ENCODE results near the genes CC2D1B, PODN, CPT2, CZIB and YIPF1.

DNA sequence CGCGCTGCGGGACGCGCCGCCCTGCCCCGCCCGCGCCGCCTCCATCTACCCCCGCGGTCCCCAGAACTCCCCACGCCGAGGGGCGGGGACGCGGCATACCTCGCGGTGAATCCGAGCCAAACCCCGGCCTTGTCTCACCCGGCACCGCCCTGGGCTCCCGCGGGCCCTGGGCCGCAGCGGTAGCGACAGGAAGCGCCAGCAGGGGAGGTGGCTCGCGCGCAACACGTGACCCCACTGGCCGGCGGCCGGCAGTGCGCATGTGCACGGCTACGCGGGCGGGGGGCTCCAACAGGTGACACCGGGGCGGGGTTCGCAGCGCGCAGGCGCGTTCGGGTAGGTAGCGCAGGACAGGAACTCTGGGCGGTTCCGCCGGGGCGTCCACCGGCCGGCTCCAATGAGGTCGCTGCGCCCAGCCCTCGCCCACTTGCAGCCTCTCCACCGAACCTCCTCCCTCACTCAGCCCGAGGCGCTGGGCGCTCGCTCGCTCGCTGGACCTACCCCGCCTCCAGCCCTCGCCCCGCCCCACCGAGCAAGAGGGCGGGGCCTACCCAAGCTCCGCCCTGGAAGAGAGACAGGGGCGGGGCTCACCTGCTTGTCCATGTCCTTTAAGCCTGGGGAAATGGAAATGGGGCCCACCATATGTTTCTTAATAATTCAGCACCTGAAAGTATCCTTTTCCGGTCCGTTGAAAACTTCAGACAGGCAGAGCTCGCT is at the start of gene CC2D1B:
Gene CC2D1B, minus strand, starts transcription at position 236 of the 714 bp plus-strand sequence.
- RRBS, 2 experiments, result 1 to 3% methylated on average over 28 of the region's 76 CpGs

- RRBS, 2 experiments, result 1 to 4% methylated on average over 8 to 16 of the region's 36 CpGs
These were observed 2.3 kb upstream of the CC2D1B start for GRCh38 chr1:52368310-52368714.

GRCh38 chr1:52631592-52632292 is 1.2 kb upstream of the SHISAL2A start:
- RRBS, 2 experiments, result no CpG with 5 or more reads among the region's 8 CpGs

- RRBS, 2 experiments, result no CpG with 5 or more reads among the region's 6 CpGs
These were observed 638 bp downstream of the SHISAL2A start for GRCh38 chr1:52633698-52633914.

DNA sequence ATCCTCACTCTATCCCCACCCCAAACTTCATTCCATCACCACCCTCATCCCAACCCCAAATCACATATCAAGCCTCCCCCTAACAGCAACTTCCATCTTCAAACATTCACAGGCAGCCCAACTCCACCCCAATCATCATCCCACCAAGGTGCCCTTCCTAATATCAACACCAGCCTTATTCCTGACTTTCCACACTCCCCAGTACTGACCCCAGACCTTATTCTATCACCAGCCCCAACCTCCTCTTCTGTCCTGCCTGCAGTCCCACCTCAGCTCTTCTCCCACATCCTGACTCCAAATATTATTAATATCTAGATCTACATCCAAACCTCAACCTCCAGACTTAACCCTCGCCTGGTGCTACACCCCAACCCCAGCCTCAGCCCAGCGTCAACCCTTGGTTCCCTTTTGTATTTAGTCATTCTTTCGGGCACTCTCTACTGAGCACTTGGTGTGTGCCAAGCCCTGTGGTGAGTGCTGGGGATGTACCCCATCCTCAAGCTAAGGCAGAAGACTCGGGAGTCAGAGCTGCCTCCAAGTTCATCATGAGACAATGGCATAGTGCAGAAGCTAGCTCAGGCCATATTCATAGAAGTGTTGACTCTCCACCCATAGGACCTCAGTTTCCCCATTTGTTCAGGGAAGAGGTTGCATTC is 1.1 kb downstream of the SHISAL2A start:
- RRBS, 2 experiments, result no CpG with 5 or more reads among the region's 4 CpGs

- RRBS, 2 experiments, result no CpG with 5 or more reads among the region's 4 CpGs
These were observed 2.4 kb downstream of the SHISAL2A start for GRCh38 chr1:52635312-52635881.

DNA sequence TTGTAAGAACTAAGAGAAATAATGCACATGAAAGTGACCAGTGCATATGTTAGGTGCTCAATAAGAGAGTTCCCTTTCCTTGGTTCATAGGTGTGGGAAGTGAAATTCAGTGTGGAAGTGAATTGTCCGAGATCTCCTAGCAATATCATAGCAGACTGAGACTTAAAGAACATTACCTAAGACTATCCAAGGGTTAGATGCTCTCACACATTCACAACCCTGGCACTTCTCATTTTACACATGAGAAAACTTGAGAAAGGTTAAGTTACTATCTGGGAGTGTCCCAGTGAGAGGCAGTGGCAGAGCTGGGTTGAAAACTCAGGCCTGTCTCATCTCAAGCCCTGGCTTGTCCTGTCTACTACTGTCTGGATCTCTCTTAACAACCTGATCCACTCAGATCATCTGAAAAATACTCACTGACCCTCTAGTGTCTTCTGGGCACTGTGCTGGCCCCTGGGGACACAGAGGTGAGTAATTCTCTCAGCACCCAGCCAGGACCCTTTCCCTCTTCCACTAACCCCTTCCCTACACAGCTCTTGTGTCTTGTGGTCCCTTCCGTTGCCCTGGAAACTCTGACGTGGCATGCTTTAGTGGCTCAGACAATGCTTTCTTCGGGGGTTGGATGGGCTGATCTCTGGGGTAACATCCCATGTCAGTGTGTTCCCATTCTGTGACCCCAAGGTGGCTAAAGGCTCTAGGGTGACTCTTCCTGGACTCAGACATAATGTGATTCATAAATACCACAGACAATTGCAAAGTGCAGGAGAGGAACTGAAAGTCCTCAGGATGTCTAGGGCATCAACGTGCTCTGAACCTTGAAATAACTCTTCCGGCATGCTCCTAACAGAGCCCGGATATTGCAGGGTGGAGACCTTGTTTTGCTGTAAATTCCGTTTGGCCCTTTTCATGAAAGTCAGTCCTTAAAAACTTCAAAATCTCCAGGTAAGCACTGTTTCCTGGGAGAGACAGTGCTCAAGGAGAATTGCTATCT is 3.8 kb downstream of the SHISAL2A start:
- RRBS, 2 experiments, result no CpG with 5 or more reads among the region's 8 CpGs

GRCh38 chr1:52771113-52772000 is 45.1 kb downstream of the ZYG11B start:
- RRBS, 2 experiments, result no CpG with 5 or more reads among the region's 16 CpGs

- RRBS, 2 experiments, result 54 to 56% methylated on average over 14 of the region's 65 CpGs
These were observed at the start of gene PODN for GRCh38 chr1:53061324-53062344. Gene PODN (plus strand): TSS chr1:53062213.

GRCh38 chr1:53110275-53110924 is 32.0 kb downstream of the SLC1A7 start:
- RRBS, 2 experiments, result no CpG with 5 or more reads among the region's 16 CpGs

- RRBS, 2 experiments, result 1 to 8% methylated on average over 8 to 16 of the region's 35 CpGs
These were observed at the start of gene CPT2 for GRCh38 chr1:53196472-53196961. Gene CPT2 (plus strand): TSS chr1:53196824.

DNA sequence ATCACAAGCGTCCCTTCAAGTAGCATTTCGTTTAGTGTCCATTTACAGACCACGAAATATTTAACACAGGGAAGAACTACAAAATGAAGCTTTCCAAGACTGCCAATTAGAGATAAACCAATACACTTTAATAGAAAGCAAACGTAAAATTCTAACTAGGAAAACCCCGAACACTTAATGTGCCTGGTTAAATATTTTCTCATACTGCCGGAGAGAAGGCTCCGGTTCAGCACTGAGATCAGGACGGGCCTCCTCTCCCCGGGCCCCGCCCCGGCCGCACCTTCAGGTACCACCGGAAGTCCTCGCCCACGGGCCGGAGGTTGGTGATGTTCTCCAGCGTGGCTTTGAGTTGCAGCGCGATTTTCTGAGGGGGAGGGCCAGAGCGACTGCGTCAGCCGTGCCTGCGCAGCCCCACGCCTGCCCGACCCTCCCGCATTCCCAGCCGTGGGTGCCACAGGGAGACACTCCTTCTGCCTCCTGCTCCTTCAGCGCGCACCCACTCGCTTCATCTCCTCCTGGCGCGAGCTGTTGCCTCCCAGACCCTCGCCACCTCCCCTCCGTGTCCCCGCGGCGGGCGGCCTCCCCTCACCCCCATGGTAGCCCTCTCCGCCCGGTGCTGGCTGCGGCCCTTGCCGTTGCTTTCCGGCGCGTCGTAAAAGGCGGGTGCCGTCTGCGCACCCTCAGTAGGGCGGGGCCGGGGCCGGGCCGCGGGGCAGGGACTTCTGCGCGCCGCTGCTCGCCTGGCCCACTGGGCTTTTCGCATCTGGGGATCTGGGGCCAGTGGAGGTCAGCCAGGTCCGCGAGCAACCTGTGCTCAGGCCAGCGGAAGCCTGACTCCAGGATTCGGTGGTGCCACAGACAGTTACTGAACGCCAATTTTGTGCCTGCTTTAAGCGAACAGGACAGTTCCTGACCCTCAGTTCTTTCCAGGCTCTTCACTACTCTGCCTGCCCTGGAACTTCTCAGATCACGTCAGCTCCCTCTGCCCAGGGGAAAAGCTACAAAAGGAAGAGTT is at the start of gene CZIB:
Gene CZIB, minus strand, starts transcription at position 654 of the 1,015 bp plus-strand sequence.
- RRBS, 2 experiments, result under 1 to 7% methylated on average over 9 to 11 of the region's 66 CpGs

- RRBS, 2 experiments, result 0% methylated on average over 1 of the region's 13 CpGs; no CpG with 5 or more reads in 1 of the 2 experiments
These were observed 2.5 kb downstream of the LRP8 start for GRCh38 chr1:53325248-53325919.

DNA sequence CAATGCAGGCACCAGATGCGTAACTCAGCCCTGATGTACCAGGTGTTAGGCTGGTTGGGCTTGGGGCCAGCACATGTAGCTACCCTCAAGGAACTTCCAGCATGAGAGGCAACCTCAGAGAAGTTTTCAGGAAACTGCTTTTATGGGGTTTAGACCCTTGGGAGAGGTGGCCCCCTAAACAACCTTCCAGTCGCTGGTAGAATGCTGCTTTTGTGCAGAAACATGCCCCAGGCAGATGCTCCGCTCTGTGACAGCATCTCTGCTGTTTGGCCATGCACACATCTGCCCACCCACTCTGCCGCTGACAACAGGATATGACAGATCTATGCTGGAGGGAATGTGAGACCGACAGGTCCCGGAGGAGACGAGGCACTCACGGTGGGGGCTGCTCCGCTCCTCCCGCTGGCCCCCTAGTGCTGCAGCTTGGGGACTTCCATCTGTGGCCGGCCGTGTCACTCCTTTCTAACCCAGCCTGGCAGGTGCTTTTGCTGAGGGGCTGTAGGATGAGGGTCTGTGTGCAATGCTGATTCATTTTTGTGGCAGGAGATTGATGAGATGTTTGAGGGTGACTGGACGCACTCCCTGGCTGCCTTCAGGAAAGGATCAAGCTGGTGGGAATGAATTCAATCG is 49.1 kb upstream of the DMRTB1 start:
- RRBS, 2 experiments, result 51 to 67% methylated on average over 1 to 4 of the region's 14 CpGs

GRCh38 chr1:53889407-53890494 is at the start of gene YIPF1:
Gene YIPF1 (minus strand): TSS chr1:53889797.
- RRBS, 2 experiments, result under 1 to 6% methylated on average over 19 of the region's 62 CpGs

GRCh38 chr1:53902305-53902689 is 8.3 kb downstream of the DIO1 start:
- RRBS, 2 experiments, result no CpG with 5 or more reads among the region's 4 CpGs

DNA sequence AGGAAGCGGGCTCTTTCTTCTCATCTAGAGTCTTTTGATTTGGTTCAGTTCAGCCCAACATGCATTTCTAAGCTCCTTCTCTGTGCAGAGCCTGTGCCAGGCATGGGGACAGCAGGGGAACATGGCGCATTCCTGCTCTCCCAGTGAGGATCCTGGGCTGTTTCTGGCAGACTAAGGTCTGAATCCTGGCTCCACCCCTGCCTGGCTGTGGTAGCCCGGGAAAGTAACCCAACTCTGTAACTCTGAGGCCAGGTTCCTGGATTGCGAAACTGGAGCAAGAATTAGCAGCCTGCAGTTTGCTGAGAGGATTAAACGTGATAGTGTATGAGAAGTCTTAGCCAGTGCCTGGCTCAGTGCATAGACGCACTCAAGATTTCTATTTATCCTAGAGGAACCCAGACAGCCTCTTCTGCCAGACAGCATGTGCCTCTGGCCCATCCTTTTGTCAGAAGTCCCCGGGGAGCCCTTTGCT is 1.0 kb upstream of the CDCP2 start:
- RRBS, 2 experiments, result no CpG with 5 or more reads among the region's 7 CpGs

DNA sequence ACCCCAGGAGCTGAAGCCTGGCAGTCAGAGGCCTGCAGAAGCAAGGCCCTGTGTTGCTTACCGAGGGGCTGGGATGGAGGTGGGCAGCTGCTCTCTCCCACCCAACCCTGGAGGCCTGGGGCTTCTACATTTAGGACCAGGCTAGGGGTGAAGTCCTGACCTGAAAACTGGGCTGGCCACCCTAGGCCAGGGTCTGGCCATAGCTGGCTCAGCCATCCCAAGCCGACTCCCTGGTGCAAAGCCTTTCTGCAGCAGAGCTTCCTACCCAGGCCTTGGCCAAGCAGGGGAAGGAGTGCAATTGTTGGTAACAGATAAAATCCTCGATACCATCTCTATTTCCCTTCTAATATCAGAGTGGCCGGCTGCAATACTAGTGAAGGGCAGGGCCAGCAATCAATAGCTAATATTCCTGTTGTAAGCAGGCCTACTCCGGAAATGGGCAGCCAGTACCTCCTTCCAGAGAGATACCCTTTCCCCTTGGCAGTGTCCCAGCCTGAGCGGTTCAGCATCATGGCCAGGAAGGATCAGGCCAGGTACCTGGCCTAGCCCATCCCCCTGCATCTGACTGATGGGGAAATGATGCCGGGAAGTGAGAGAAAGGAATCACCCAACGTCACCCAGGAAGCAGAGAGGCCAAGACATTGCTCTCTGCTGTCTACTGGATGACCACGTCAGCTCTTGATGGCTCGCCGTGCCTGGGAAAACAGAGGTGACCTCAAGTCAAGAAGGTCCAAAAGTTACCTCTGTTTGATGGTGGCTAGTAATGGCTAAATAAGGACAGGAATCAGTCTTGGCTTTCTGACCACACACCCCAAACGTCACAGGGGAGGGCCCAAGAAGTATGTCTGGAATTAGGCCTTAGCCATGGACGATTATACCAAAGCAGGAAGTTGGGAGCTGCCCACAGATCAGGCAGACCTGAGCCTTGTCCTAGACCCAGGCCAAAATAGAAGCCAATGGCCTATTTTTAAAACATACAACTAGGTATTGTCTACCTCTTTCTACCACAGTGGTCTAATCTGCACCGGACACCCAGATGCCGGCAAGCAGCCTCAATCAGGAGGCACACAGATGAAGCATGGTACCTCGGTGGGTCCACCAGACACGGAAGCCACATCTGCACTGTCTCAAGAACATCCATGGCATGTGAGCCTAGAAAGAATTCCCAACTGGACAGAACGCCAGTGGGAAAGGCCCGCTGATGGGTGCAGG is 79.0 kb downstream of the MRPL37 start:
- RRBS, 2 experiments, result 44 to 86% methylated on average over 1 of the region's 19 CpGs

GRCh38 chr1:54325947-54327012 is 126.3 kb downstream of the MRPL37 start:
- RRBS, 2 experiments, result 100% methylated on average over 1 of the region's 22 CpGs; no CpG with 5 or more reads in 1 of the 2 experiments

- RRBS, 2 experiments, result no CpG with 5 or more reads among the region's 20 CpGs
These were observed 132.9 kb downstream of the MRPL37 start for GRCh38 chr1:54332719-54333498.

All from Panc1 (cell line).